Measurements from ENCODE around the gene PEX7.

- PRO-cap = bidirectional peak, plus-strand start at chr6:135088073, minus-strand start at chr6:135087949
Observed at GRCh38 chr6:135087607-135088337, 33.1 kb upstream of the HBS1L start.

- PRO-cap = no peak
Observed at GRCh38 chr6:135110040-135110335, 55.4 kb upstream of the HBS1L start.

- PRO-cap = no peak
Observed at GRCh38 chr6:135188350-135189464, 7.6 kb downstream of the MYB start.

- PRO-cap = no peak
Observed at GRCh38 chr6:135191717-135192156, 10.6 kb downstream of the MYB start.

DNA sequence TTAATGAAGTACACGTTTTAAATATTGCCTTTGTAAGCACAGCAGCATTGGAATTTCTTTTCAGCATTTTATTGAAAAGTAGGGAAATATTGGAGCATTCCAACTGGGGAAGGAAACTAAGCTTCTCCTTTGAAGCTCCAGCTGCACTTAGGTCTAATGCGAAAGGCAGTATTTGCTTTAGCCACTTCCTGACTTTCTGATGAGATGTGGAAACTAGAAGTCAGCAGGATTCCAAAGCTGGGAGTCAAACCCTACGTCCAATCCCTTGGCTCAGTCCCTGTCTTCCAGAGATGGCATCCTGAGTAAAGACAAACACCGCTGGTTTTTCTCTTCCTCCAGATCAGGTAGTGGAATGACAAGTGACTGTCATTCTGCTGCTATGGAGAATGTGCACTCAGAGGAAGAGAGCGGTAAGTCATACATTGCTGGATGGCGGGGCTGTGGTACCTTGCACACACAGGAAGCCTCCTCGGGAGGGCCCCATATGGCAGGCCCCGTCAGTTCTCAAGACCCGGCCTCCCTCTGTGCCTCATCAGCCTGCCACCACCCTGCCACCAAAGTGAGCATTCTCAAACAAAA, 70.8 kb downstream of the MYB start:
- PRO-cap = no peak

DNA sequence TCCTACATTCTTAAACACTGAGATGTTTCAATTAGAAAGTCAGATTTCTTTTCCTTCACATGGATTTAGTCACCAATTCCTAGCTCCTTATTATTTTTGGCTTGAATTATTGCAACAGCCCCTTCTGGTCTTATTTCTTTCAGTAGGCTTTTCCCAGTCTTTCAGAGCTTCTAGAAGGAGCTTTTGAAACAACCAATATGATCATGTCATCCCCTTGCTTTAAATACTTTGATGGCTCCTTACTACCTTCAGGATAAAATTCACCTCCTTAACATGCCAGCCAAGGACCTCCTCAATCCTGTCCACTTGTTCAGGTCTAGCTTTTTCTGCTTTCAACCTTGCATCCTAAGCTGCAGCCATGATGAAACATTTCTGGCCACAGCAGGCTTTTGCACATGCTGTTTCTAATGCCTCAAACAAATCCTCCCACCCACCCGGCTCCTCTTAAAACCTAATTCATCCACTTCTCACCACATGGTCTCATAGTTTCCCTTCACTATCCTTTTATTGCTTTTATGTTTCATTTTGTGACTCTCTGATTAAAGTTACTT, 124.5 kb downstream of the MYB start:
- PRO-cap = no peak

DNA sequence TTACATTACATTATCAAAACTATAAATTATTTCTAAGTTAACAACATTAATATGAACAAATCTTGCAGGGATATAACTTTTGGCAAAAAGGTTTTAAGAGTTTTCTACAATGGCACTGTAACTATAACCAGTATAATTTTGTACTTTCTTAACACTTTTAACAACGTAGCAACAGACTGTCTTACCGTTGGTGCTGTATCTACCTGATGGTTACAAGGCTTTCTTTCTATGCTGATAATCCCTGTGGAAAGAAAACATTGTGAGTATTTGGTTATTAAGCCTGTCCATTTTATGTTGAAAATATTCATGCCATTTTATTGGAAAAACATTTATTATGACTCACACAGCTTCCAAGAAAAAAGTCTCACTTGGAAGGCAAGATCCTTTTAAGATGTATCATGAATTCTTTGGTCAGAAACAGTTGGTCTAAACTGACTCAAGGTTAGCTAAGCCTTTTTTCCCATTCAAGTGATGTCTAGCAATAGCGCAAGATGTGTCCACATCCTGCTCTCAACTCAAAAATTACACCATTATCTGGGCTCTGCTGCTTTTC, 139.5 kb downstream of the AHI1 start:
- PRO-cap = no peak

DNA sequence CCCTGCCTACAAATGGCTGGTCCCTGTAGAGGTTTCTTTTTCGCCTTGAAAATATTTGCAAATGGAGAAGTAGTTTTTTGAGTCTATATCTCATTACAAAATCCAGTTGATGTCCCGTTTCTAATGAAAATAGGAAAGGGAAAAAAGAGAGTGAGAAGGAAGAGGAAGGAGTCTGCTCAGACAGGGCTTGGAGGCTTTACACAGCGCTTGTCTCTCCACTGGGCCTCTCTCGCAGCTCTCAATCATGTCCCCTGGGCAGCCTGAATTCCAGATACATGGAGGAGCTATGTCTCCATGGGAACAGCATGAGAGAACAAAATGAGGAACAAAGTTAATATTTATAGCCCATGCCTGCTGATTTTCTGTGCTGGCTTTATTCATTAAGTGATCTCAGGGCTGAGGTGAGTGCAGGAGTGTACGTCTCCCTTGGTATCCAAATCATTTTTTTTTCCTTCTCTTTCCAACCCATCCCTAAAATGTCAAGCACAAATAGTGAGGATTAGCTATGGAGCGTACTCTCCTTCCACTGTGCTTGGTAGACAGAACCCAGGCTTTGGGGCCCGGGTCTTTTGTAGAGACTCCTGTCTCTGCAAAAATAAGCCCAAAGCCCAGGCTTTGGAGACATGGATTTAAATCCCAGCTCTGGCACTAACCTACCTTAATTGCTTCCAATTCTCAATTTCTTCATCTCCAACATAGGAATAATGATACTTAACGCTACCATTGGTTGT, 35.4 kb upstream of the BCLAF1 start:
- PRO-cap = no peak

DNA sequence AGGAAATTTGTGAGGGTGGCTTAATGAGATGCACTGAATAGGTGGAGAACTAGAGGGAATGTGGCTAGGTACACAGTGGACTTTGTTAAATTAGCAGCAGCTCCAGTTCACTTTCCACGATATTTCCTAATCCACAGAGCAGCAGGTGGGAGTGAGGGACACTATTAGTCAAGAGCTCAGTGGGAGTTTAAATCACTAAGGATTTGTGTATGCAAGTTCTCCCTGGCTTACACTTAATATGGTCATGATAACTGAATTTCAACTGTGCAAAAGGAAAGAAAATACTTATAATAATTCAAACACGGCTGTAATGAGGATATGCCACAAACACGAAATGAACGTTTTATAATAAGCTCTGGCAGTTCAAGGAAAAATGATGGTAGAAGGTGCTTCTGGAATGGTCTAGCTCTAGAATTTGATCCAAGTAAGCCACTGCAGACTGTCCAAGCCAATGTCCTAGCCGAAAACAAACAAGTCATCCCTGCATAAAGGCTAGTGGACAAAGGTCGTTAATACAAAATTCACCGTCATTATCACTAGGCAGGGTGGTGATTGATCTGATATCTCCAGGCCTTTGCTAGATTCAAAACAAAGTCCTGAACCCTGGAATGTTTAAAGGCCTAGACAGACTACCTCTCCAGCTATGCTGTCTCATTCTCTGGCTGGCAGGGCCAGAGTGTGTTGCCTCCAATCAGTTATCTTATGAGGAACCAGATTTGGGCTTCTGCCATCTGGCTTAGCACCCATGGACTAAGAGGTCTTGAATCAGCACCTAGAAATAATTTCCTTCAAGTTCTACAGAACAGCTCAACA, 38.5 kb downstream of the MAP7 start:
- PRO-cap = no peak

- PRO-cap = no peak
Observed at GRCh38 chr6:136524230-136524936, 25.8 kb downstream of the MAP7 start.

DNA sequence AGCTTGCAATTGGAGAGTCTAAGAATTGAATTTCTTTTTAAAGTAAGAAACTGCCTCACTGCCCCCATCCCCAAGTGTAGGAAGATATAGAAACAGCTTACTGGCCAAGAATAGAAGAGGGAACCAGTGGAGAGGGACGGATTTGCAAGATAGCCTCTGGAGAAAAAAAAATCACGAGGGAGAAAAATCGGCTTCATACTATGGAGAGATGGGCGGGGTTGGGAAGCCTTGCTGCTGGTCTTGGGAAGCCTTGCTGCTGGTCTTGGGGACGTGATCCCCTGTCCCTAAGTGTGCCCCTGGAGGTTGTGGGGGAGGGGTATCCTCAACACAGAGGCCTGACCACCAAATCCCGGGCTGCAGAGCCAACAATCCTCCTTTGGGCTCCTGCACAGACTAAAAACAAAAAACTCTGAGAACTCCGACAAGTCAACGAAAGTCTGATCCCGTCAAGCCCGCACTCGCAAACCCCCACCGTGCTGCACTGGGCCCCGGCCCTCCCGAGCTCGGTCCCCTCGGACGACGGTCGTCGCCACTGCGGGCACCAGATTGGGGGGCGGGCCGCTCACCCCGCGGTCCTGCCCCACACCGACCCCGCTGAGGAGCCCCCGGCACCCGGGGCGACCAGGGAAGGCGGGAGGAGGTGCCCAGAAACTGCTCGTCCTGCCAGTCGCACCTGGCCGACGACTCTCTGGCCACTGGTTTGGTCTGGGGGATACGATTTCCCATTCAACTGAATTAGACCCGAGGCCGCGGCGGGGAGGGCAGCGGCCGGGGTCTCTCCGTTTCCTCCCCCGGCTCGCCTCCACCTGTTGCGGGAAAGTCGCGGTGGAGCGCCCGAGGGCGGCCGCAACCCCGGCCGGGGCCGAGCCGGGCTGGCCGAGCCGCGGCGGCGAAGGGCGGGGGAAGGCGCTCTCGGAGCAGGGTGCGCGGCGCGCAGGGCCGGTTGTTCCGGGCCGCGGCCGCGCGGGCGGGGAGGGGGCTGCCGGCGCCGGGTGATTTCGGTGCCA, 649 bp downstream of the MAP7 start:
- PRO-cap = no peak

DNA sequence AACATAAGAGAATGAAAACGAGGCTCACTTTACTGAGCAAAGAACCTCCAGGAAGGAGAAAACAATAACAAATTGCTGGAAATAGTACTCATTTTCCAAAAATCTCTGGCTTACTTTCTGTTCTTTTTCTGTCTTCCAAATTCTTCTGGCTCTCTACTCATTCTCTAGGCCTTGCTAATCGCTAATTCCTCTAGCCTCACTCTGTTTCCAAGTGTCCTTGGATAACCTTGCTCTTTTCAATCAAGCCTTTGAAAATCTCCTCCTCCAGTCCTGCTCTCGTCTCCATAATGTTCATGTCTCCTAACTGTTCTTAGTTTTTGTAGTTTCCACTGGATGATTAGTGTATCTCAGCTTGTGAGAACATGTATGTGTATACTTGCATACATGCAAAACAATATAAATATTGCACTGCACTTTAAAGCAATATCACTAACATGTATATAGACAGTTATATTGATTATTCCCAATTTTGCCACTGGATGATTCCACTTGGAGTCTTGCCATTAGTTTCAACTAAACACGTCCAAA, 96.2 kb upstream of the MAP7 start:
- PRO-cap = no peak

DNA sequence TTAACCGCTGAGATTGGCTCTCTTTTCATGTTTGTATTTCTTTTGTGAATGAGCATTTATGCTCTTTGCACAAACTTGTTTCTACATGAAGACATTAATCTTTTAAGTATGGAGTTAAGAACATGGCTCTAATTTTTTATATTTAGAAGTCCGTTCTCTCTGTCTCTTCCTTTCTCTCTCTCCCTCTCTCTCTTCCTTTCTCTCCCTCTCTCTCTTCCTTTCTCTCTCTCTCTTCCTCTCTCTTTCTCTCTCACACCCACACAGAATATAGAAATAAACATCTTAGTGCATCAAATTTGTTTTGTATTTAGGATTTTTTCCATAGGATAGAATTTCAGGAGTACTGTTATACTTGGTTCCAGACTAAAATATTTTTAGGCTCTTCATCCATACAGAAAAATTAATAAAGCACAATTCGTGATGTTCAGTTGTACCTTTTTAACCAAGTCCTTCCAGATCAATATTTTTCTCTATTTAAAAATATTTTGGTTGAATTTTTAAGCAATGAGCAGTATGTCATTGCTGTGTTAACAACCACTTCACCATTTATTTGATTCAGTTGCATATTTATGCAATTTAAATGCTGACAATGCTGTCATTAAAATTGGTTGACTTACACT, 112.2 kb upstream of the MAP7 start:
- PRO-cap = no peak

DNA sequence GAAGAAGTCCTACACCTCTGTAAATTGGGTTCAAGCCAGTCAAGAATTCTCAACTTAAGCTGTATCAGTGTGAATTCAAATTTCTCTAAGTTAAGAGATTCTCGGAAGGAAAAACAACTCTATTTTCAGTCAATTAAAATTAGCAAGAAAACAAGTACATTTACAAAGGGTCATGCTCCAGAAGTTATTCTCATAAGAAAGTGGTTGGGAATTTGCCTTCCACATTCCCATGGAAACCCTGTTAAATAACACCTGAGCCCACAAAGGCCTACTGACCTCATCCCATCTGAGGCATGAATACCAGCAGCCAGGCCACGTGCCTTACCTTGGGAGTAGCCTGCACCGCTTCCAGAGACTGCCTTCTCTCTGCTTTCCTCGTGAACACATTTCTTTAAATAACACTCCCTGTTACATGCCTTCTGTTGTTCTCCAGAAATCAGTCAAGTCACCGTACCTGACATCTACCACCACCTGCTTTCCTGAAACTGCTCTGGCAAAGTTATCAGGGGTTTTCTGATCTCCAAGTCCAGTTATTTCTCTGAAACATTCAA, 19.3 kb downstream of the MAP3K5 start:
- PRO-cap = no peak

DNA sequence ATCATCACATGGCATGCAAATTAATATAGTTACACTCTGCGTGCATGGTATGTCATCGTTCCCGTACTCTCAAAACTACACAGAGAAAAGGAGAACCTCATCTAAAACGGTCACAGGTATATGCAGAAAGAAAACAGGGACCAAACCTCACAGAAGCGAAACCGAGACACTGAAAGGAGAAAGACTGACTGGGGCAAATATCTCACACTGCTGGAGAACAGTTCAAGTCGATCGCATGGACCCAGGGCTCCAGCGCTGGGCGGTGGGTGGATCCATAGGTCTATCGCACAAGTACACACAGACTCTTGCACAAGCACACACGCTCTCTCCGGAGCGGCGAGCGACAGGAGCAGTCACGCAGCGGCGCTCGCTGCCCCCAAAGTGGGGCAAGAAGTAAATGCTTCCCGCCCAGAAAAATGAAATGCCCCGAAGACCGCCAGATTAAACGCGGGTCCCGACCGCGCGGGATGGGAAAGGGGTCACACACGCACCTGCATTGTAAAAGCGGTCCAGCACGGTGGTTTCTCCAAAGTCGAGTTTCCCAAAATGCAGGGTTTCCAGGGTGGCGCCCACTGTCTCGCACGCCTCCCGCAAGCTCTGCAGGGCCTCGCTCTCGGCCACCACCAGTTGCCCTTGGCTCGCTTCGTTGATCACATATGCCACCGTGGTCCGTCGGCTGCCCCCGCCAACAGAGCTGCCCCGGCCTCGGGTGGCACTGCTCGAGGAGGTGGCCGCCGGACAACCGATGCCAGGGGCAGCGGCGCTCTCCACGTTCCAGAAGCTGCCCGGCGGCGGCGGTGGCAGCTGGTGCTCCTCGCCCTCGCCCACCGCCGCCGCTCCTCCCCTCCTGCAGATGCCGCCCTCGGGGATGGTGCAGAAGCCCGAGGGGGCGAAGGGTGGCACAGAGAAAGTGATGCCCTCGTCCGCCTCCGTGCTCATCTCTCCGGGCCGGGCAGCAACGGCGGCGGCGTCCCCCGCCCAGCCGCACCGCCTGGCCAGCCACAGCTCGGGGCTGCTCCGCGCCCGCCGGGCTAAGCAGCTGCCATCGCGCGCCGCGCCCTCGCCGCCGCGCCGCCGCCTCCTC, 716 bp downstream of the MAP3K5 start:
- PRO-cap = bidirectional peak, plus-strand start at position 316 of the sequence, minus-strand start at position 171 of the sequence

DNA sequence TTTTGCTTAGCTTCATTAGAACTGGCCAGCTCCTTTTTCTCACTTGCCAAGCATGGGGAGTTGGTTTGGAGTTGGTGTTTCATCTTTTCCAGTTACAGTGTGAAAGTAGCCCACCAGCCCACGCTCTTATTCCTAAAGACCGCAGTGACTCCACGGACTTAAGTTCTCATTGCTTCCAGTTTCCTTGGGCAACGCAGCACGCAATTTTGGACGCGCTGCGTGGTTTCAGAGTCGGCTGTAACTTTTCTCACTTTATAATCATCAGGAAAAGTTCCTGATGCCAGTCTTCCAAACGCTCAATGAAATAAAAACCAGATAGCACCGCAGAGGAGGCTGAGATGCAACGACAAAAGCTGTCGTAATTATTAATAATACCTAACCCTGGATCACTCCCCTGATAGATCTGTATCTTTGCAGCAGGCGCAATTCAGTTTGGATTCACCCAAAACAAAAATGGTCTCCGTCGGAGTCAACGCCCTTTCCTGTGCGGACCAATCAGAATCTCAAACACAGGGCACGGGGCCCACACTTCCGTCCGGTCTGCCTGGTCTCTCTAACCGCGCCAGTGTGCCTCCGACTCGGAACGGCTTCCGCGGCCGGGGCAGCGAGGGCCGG, at the start of gene PEX7:
TSS of gene PEX7 (plus strand) at position 556 of the 615 bp plus-strand sequence.
- PRO-cap = bidirectional peak, plus-strand start at position 536 of the sequence, minus-strand start at position 429 of the sequence

- PRO-cap = no peak
Observed at GRCh38 chr6:137211879-137212251, 7.3 kb downstream of the IFNGR1 start.

- PRO-cap = no peak
Observed at GRCh38 chr6:137213098-137213769, 6.0 kb downstream of the IFNGR1 start.

- PRO-cap = no peak
Observed at GRCh38 chr6:137234062-137234460, 14.9 kb upstream of the IFNGR1 start.

GRCh38 chr6:137234461-137234876, 15.3 kb upstream of the IFNGR1 start:
- PRO-cap = no peak

Data from SEM (cell line).